B cell (primary cell): Measurements from ENCODE around the genes ZNF619, TRAK1 and CCDC13.

DNA sequence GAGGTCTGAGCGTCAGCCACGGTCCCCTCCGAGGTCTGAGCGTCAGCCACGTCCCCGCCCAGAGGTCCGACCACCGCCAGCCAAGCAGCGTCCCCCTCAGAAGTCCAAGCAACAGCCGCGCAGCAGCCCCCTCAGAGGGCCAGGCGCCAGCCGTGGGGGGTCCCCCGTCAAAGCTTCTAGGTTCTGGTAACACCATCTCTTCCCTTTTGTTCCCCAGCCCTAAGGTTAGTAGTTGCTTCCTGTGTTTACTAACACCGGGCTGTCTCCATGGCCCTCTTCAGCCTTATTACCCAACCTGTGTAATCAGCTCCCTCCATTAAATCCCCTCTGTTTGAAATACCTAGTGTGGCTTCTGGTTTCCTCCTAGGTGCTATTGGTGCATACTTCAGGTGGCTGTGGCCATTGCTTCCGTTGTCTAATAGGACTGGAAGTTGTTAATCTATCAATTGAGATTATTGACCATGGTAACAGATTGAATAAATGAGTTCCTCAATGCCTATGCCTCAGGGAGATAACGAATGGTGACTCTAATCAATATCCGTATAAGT is 35.3 kb downstream of the MOBP start:
- PRO-cap, result no peak
- CAGE, long polyA plus RNA, result no peak

- PRO-cap, result no peak
- CAGE, long polyA plus RNA, result no peak
Measured at GRCh38 chr3:40209548-40210177, 99.8 kb upstream of the EIF1B start.

DNA sequence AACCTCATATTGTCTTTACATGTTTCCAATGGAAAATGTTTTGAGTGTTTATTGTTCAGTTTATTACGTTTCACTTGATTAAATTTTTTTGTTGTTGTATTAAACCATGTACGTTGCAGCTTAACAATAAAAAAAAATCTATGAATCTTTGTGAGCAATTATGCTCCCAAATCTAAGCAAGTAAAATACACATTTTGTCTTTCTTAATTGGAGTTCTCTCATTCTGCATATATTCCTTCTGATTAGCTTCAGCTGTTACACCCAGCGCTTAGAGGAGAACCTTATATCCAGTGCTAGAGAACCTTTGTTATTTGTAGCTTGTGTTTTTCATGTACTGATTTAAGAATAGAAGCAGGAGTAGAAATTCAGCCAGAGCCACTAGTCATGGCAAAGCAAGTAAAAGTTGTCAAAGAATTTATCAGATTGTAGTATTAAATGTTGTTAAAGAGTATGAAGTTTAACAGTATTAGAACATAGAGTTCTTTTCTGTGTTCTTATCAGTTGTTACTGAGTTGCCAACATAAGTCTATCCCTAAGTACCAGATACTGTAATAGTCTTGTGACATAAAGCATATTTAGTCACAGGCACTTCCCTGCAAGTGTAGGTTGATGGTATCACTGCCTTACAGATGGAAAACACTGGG is 2.8 kb downstream of the EIF1B start:
- PRO-cap, result no peak
- CAGE, long polyA plus RNA, result no peak

GRCh38 chr3:40476474-40477599 is at the start of gene ZNF619:
Gene ZNF619 (plus strand): TSS chr3:40477122.
- PRO-cap, result unidirectional peak, plus-strand start at chr3:40476891; bidirectional peak, plus-strand start at chr3:40477146, minus-strand start at chr3:40477061; bidirectional peak, plus-strand start at chr3:40477785, minus-strand start at chr3:40477506
- CAGE, long polyA plus RNA, result no peak

DNA sequence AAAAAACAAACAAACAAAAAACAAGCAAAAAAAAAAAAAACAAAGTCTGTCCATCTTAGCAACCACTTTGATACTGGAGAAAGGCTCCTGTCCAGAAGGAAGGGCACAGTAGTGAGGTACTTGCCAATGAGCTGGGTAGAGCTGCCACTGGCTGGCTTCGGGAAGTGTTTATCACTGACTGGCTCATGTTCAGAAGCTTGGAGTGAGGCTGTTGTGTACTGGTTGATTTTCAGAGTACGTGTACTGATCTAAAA is 1.1 kb upstream of the ZNF621 start:
- PRO-cap, result no peak
- CAGE, long polyA plus RNA, result no peak

DNA sequence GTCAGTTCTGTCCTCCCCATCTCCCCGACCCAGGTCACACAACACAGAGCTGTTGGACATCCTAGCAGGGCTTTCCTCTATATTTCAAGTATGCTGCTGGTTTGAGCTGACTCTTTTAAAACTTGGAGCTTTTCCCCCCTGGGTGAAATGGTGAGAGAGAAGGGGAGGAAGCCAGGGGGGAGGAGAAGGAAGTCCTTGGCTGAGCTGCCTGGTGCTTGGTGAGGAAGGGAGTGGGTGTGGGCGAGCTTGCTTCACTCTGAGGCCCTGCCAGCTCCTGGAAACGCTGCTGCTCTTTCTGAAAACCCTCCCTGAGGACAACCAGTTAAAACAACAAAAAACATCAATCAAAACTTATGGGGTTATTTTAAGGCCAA is 165.9 kb downstream of the ZNF621 start:
- PRO-cap, result no peak
- CAGE, long polyA plus RNA, result no peak

- PRO-cap, result no peak
- CAGE, long polyA plus RNA, result no peak
Measured at GRCh38 chr3:40907705-40909029, 291.1 kb upstream of the CTNNB1 start.

DNA sequence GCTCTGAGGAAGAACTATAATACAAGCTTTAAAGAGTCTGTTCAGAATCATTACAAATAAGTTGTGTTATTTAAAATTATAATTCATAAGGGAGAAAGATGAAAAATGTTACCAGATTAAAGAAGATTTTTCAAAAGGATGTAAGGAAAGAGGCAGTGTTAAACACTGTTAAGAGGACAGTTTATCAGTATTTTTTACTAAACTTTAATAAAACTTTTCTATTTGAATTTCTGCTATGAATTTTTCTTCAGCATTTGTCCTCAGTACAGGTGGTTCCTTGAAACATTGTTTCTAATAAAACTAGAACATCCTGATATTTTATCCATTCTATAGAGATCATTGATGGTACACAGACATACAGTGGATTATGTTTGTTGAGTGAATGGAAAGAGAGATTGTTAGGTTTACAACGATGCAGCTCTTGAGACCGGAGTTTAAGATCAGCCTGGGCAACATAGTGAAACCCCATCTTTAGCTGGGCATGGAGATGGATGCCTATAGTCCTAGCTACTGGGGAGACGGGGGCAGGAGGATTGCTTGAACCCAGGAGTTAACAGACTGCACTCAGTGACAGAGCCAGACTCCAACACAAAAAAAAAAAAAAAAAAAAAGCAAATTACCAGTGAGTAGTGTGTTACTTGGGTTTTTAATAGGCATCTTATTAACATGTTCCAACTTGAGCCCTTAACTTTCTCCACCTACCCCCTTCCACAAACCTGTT is 37.7 kb downstream of the CTNNB1 start:
- PRO-cap, result no peak
- CAGE, long polyA plus RNA, result no peak

GRCh38 chr3:41243621-41244535 is 44.6 kb downstream of the CTNNB1 start:
- PRO-cap, result no peak
- CAGE, long polyA plus RNA, result no peak

DNA sequence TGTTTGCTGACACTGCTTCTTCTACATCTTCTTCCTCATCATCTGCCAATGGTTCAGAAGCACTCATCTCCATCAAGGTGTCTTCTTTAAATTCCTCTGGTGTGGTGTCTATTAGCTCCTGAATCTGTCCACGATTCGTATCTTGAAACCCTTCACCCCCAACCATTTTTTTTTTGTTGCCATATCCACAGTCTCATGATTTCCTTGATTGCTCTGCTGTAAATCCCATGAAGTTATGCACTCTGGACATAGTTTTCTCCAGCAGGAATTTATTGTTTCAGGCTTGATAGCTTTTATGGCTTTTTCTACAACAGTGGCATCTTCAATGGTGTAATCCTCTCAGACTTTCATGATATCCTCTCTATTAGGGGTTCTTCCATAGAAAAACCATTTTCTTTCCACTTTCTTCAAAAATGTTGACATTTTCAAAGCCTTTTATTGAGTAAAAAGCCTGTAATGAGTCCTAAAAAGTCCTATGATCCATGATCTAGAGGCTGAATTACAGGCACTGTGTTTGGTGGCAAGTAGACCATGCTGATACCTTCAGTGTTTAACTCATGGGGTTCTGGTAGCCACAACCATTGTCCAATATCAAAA is 337.8 kb downstream of the CTNNB1 start:
- PRO-cap, result no peak
- CAGE, long polyA plus RNA, result no peak

DNA sequence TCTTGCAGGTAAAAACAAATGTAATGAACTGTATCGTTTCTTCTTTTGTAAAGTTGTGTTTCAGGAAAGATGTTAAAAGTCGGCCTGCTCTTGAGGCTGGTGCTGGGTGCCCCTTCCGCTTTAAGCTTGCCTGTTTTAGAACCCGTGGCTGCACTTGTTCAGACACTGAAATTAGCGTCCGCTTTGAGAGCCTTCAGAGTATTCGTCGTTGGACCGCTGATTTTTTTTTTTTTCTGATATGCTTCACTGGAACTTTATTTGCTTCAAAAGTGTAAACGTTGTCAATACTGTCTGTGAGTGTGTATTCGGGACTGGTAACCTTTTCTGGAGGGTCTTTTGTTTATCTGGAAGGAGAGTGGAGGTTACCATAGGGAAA is 52.7 kb upstream of the ULK4 start:
- PRO-cap, result bidirectional peak, plus-strand start at position 284 of the sequence, minus-strand start at position 185 of the sequence
- CAGE, long polyA plus RNA, result no peak

DNA sequence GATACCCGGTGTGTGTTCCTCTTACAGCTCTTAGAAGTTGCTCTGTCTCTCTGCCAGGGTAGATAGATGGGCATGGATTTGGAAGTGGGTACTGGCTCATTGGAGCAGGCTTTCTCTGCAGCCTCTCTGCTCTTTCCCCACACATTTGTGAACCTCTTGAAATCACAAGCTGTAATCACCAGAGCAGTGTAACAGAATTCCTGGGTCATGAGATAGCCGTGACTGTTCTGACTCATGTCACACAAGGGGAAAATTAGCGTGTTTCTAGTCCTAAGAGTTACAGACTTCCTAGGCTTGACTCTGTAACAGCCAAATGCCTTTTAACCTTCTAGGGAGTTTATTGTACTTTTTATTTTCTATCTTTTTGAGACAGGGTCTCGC is 54.8 kb upstream of the TRAK1 start:
- PRO-cap, result no peak
- CAGE, long polyA plus RNA, result no peak

DNA sequence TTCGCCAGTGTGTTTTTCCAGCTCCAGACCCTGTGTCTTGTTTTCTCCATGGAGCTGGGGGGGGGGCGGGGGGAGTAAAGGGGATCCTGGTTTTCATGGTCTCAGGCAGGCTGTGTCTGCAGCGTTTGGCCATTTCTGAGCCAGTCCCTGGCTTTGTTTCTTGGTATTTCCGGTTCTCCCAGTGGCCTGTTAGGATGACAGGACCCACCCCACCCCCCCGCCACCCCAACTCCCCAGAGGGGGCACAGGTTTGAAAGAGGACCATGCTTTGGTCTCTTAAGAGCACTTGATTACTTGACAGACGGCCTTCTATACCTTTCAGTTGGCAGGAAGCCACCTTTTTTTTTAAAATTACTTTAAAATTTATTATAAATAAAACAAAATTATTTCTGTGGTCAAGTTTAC is 47.6 kb upstream of the TRAK1 start:
- PRO-cap, result no peak
- CAGE, long polyA plus RNA, result no peak

GRCh38 chr3:42090818-42091822 is at the start of gene TRAK1:
Gene TRAK1 (plus strand): TSS chr3:42091357.
- PRO-cap, result no peak
- CAGE, long polyA plus RNA, result no peak

GRCh38 chr3:42184334-42184978 is 81.5 kb downstream of the CCK start:
- PRO-cap, result no peak
- CAGE, long polyA plus RNA, result no peak

DNA sequence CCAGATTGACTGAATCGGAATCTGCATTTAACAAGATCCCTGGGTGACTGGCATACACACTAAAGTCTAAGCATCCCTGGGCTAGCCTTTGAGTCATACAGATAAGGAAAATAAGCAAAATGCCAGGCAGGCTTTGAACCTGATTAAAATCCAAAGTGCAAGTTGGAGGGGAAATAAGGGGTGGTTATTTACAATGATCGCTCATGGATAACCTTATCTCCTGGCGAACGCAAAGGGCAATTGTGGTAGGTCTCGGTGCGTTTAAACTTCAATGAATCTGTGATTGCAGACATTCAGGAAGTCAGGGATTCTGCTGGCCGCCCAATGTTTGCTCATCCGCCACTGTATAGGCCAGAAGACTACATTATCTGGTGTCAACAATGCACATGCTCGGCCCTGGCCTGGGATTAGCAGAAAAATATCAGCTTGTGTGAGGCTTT is 11.8 kb upstream of the LYZL4 start:
- PRO-cap, result no peak
- CAGE, long polyA plus RNA, result no peak

GRCh38 chr3:42496805-42497345 is 5.6 kb upstream of the VIPR1 start:
- PRO-cap, result no peak
- CAGE, long polyA plus RNA, result no peak

DNA sequence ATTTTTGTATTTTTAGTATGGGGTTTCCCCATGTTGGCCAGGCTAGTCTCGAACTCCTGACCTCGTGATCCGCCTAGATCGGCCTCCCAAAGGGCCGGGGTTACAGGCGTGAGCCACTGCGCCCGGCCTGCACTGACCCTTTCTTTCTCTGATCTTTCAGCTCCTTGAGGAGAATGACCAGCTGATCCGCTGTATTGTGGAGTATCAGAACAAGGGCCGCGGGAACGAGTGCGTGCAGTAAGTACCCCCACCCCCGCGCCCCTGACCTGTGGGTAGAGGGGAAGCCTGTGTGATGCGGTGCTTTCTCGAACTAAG is 662 bp downstream of the SS18L2 start:
- PRO-cap, result no peak
- CAGE, long polyA plus RNA, result no peak

DNA sequence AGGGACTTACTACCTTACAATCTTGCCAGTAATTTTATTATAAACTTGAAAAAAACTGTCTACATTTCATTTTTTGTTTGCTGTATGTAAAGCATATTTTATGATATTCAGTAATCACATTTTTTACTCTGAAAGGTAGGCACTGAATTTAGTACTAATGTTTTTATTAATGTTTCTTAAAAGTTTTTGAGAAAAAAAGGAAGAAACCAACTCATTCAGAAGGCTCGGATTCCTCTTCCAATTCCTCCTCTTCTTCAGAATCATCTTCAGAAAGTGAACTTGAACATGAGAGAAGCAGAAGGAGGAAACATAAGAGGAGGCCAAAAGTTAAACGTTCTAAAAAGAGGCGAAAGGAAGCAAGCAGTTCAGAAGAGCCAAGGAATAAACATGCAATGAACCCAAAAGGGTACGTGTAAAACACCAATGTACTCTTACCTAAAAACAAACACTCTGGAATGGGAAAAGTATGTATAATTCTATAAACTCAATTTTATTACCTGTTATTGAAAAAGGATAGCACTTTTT is 21.0 kb upstream of the ZBTB47 start:
- PRO-cap, result no peak
- CAGE, long polyA plus RNA, result no peak

DNA sequence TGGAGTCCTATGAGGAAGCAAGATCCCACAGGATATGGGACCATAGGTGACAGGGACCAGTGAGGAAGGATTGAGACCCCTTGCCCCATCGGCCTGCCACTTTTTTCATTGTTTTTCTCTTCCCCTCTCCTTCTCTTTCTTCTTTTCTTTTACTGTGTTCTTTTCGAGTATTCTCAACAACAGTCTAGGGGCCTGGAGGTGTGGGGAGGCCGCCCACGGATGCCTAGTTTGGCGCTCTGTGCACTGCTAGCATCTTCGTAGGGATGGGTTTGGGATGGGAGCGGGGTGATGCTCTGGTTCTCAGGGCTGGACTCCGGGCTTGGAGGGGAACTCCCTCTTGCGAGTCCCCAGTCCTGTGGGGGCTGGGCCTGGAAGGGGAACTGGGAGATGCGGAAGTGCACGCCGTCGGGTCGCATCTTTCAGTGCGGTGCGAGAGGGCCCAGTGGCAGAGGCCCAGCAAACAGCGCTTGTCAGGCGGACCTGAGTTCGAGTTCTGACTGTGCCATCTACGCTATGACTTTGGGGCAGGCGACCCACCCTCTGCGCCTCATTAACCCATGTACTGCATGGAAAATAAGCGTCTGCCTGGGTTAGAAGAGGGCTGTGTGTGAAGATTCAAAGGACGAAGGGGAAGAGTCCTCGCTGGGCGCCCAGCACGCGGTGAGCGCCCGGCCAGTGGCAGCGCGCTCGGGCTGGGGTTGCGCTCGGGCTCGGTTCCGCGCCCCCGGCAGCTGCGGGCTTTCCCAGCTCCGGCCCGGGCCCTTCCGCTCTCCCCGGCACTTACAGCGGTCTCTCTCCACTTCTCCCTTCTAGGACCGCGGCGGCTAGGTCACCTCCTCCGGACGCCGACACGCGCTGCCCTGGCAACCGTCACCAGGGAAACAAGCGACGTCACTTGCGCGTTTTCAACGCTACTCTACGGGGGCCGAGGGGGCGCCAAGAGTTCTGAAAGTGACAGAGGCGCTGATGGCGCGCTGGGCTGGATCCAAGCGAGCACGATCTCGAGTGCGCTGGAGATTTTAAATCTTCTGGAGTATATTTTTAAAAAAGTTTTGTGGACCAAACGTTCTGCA is at the start of gene CCDC13:
Gene CCDC13, minus strand, starts transcription at position 862 of the 1,073 bp plus-strand sequence.
- PRO-cap, result bidirectional peak, plus-strand start at position 422 of the sequence, minus-strand start at position 416 of the sequence; bidirectional peak, plus-strand start at position 957 of the sequence, minus-strand start at position 804 of the sequence
- CAGE, long polyA plus RNA, result no peak